Fibroblast of the aortic adventitia (primary cell): ENCODE data around the genes ZRANB3, NXPH2 and KYNU.

DNA sequence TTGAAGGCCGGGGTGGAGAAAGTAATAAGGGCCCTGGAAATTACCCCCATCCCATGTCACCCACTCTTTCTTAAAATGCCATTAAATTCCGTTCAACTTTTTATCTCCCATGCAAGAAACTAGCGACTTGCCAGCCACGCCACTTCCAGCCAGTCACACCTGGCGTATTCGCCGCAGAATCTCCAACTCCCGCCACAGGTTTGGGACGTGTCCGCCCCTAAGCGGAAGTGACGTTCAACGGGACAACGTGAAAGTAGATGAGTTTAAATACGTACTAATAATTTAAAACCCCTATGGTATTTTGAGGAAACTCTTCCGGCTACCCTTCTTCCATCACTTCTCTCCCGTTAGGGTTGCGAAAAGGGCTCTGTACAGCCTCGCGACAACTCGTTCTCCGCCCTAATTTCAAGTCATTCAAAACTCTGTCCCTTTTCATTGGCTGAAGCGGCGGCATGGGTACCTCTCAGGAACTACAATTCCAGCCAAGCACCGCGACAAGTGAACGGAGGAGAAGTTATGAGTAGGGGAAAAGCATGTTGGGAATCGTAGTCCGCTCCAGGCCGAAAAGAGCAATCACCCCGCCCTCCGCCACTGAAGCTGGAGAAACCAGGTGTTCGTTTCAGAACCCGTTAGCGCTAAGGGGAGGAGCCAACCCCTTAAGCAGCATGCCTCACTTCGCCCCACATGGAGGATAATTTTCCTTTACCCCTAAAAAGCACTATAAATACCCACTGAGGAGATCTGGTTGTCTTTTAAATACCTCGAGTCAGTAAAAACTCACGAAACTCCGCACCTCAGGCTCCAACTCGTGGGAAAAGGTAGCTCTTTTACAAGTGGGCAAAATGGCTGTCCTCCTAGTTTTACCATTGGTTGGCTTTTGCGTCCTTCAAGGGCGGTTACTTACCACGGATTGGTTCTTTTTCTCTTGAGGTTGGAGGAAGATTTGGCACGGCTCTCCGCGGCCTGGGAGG, at the start of gene ZRANB3:
ZRANB3 (minus strand) TSS at position 852 of the 971 bp plus-strand sequence.
- CAGE, long polyA plus RNA = no peak

- CAGE, long polyA plus RNA = no peak
These were observed 20.8 kb downstream of the UBXN4 start for GRCh38 chr2:135762347-135762985.

GRCh38 chr2:136000368-136000959, 15.0 kb upstream of the DARS1 start:
- CAGE, long polyA plus RNA = no peak

- CAGE, long polyA plus RNA = no peak
These were observed 137.9 kb upstream of the CXCR4 start for GRCh38 chr2:136255670-136256483.

- CAGE, long polyA plus RNA = no peak
These were observed 258.8 kb upstream of the CXCR4 start for GRCh38 chr2:136376668-136377281.

DNA sequence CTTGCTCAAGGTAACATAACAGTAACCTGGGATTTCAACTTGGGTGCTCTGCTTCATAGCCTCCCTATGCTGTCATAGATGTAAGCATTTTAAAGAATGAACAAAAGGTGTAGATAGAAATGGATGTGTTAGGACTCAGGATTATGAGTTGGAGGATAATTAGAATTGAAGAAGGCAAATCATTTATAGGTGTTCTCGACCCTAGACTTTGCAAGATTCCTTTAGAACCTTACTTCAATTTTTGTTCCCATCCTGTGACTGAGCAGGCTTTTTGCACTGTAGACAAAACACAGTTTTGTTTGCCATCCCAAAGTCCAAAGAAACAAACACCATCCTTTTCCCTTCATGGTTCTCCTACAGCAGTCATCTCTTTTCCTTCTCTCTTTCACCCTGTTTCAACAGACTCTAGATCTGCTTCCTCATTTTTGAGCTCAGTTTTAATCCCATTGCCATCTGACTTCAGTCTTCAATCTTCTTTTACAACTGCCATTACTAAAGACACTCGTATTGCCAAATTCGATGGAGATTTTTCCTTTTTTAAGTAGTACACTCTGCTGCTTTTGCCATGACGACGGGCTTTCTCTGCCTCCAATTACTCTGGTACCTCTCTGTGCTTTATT, 4.4 kb downstream of the HNMT start:
- CAGE, long polyA plus RNA = no peak

- CAGE, long polyA plus RNA = no peak
These were observed 225.7 kb upstream of the SPOPL start for GRCh38 chr2:138275775-138276421.

DNA sequence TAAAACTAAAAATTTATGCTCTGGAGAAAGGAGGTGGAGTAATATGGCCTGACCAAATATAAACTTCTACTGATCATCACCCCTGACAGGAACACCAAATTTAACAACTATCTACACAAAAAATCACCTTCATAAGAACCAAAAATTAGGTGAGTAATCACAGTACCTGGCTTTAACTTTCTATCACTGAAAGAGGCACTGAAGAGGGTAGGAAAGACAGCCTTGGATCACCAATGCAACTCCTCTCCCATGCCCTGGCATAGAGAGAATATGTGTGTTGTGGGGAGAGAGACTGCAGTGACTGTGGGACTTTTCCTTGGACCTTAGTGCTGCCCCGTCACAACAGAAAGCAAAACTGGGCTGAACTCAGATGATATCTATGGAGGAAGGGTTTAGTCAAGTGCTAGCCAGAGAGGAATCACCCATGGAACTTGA, 106.1 kb upstream of the SPOPL start:
- CAGE, long polyA plus RNA = no peak

- CAGE, long polyA plus RNA = no peak
These were observed 8.4 kb upstream of the SPOPL start for GRCh38 chr2:138493055-138493737.

- CAGE, long polyA plus RNA = no peak
These were observed at the start of gene NXPH2 for GRCh38 chr2:138780036-138780892. TSS of gene NXPH2 (minus strand) at chr2:138780390.

GRCh38 chr2:139510428-139510799, 730.2 kb upstream of the NXPH2 start:
- CAGE, long polyA plus RNA = no peak

DNA sequence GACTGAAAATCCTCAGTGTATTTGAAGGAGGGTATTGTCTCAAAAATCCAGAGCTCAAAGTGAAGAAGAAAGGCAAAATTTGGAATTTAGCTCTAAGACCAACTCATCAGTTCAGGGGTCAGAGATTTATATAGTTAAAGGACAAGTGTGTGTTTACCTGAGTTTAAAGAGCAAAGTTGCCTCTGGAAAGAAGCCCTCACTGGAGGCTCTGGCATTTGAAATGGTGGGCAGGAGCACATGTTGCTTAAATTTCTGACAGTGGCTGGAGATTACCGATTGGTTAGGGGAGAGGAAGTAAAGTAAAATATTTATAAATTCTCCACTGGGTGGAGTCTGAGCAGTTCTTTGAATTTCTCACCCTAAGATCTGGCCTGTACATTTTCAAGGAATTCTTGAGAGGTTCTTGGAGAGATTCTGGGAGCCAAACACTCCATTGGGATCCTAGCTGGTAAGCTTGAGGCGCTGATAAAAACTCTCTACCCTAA, at the start of gene KYNU:
KYNU (plus strand) TSS at position 376 of the 485 bp plus-strand sequence.
- CAGE, long polyA plus RNA = no peak

DNA sequence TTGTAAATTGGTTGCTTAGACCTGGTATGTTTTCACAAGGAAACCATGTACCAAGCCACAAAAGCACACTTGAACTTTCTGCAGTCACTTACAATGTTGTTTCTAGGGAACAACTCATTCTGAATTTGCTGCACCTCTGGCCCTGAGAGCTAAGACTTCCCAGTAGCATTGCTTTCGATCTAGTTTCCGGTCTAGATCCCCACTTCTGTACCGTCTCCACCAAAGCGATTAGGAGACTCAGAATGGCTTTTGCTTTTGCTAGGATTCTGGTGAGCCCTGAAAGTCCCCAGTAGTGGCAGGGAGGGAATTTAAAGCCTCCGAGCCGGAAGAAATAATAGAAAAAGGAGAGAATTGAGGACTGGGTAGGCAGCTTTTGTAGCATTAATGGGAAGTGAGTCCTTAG, 313.0 kb downstream of the ARHGAP15 start:
- CAGE, long polyA plus RNA = no peak

DNA sequence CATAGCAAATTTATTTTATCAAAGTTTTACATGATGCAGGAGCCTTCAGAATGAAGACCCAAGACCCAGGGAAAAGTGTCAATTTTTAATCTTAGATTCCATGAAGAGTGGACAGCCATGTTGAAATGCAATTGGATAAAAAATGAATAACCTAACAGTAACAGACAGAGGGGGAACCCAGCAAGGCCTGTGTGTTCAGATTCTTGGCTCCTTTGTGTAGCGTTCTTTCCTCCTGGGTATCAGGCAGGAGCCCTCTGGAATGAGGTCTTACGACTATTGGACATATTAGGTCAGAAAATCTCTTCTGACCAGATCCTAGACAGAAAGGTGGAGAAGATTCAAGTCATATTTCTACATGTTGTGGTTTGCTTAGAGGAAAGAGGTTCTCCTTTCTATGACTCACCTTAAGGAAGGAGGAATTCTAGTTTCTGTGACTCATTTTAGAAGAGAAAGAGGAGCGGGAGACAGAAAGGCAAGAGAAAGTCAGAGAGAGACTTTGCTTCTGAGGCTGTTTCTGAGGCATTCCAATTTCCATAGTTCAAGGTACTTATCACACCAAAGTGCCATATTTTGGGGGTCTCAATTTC, 431.2 kb downstream of the GTDC1 start:
- CAGE, long polyA plus RNA = no peak

- CAGE, long polyA plus RNA = no peak
These were observed 91.7 kb downstream of the GTDC1 start for GRCh38 chr2:144240598-144240990.

GRCh38 chr2:144320379-144321219, 11.7 kb downstream of the GTDC1 start:
- CAGE, long polyA plus RNA = no peak

GRCh38 chr2:144332848-144333306, 565 bp upstream of the GTDC1 start:
- CAGE, long polyA plus RNA = no peak

DNA sequence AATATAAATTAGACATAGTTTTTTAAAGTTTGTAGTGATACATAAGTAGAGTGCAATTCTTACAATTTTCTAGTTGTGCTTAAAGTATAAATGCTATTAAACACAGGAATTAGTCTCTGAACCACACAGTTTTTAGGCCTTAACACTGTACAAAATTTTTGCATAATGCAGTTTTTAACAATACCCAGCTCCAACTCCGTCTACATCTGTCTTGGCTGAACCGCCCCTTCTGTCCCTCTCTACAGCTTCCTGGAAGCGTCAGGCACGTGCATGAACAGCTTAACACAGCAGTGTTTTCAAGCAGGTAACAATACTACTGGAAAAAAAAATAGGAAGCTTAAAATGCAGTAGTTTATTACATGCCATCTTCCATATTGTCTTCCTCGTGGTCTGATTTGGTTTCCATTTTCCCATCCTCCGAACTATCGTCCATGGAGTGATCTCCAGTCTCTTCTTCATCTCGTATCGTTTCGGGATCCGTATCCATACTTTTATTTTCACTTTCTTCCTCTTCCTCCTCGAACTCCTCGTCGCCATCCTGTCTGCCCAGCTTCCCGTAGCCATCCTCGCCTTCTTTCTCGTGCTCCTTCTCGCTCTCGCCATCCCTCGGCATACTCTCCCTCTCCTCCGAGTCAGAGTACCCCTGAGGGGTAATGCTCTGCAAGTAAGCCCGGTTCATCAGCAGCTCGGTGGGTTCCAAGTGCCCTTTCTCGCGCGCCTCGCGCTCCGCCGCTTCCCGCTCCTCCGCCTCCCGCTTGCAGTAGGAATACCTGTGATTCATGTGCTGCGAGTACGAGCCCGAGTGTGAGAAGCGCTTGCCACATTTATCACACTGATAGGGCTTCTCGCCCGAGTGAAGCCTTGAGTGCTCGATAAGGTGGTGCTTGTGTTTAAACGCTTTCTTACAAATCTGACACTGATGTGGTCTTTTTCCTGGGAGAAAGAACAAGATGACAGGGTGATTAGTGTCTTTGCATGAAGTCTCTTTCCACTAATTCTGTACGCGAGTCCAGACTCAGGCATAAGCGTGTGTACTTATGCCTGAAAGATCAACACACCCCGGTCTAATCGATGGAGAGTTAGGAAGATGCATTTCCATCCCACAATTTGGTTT, 57.1 kb upstream of the GTDC1 start:
- CAGE, long polyA plus RNA = no peak

- CAGE, long polyA plus RNA = no peak
These were observed 90.3 kb downstream of the ZEB2 start for GRCh38 chr2:144429494-144430222.

DNA sequence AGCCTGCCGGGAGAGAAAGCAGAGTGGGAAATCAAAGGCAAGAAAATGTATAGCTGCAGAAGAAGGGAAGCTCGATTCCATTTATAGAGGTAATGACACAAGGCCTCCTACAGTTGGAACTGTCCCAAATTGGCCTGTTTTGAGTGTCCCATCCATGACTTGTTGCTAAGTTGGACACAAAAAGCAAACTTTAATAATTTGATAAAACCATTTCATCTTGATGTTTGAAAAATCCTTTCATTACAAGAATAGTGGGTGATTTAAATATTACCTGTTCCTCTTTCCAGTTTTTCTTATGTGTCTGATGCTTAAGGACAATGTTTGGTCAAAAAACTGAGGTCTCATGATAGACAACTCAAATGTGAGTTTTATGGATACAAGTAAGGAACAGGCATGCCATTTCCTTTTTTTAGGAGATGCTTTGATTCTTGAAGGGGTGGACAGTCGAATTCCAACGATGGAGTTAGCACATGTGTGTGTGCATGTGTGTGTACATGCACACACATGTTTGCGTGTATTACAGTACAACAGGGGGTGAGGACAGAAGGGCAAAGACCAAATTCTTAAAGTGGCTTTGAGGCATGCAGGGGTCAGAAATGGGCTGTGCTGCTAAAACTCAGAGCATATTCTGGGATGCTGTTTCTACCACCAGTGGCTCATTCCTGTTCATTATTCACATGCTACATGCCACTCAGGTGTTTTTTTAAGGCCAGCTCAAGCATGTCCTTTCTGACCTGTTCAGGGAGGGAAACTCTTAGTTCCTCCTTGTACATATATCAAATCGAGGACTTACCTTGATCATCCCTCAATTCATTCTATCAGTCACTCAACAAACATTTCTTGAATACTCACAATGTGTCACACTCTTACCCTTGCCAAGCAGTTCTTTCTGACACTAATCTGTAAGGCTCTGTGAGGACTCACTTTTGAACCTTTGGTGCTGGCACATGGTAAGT, 51.5 kb downstream of the ZEB2 start:
- CAGE, long polyA plus RNA = no peak